Jurkat, Clone E6-1 (cell line): ENCODE measurements around a stretch of chr3.

GRCh38 chr3:37221181-37221803 lies 21.8 kb upstream of the GOLGA4 start:
- RRBS, result no CpG with 5 or more reads among the region's 3 CpGs

DNA sequence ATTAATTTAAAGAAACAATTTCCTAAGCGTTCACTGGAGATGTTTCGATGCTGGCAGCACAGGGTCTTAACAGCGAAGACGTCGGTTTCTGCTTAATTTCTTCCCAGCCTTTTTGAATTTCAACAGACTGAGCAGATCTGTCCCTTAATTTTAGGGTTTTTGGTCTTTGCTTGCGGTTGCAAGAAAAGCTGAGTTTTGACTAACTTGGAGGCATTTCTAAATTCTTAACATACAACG lies 1.3 kb downstream of the GOLGA4 start:
- RRBS, result no CpG with 5 or more reads among the region's 7 CpGs

DNA sequence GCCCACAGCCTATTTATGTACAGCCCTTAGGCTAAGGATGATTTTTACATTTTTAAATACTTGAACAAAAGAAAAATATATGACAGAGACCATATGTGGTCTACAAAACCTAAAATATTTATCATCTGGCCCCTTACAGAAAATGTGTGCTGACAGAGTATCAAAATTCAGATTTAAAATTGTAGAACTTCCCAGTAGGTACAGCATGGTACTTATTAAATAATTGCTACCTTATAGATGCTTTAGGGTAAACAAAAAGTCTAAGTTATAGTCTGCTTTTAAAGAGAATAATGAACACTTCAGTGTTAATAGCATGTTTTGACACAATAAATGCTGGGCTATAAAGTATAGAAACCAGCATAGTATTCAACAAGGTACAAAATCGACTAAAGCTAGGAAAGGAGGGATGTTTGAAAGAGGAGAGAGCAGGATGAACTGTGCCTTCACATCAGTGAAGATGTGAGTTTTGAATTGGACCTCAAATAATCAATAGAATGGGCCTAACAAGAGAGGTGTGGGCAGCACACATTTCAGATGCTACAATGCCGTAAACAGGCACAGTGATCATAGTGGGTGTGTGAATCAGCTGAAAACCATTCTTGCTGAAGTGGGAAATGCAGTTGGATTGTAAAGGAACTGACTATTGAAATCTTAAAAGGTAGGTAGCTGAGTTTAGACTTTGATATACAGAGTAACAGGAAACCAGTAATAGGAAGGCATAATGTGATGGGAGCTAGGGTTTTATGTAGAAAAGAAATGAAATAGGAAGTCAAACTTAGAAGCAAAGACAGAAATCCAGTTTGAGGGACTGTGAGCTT lies 59.7 kb downstream of the GOLGA4 start:
- RRBS, result no CpG with 5 or more reads among the region's 2 CpGs

DNA sequence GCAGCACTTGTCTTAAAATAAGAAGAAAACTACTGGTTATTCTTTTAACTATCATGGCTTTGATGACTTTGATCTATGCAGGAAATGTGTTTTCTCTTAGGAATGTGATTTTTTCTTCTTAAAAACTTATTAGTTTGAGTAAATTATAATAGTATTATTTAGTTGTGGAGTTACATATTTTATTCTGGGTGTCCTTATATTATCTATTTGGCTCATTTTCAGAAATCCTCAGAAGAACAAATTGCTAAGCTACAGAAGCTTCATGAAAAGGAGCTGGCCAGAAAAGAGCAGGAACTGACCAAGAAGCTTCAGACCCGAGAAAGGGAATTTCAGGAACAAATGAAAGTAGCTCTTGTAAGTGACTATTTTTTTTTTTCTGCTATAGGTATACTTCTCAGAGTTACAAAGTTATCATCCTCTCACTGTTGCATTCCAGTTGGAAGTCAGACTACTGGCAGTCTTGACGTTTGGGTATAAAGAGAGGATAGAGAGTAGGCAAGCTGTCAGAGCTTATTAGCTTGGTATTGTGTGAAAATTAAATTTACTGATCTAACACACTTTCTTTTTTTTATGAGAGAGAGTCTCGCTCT lies 75.9 kb downstream of the GOLGA4 start:
- RRBS, result no CpG with 5 or more reads among the region's 3 CpGs

- RRBS, result no CpG with 5 or more reads among the region's 15 CpGs
Measured at GRCh38 chr3:37455948-37456834, 4.2 kb downstream of the ITGA9 start.

GRCh38 chr3:37458366-37458936 lies 6.5 kb downstream of the ITGA9 start:
- RRBS, result no CpG with 5 or more reads among the region's 6 CpGs

GRCh38 chr3:37556638-37557109 lies 104.7 kb downstream of the ITGA9 start:
- RRBS, result no CpG with 5 or more reads among the region's 9 CpGs

DNA sequence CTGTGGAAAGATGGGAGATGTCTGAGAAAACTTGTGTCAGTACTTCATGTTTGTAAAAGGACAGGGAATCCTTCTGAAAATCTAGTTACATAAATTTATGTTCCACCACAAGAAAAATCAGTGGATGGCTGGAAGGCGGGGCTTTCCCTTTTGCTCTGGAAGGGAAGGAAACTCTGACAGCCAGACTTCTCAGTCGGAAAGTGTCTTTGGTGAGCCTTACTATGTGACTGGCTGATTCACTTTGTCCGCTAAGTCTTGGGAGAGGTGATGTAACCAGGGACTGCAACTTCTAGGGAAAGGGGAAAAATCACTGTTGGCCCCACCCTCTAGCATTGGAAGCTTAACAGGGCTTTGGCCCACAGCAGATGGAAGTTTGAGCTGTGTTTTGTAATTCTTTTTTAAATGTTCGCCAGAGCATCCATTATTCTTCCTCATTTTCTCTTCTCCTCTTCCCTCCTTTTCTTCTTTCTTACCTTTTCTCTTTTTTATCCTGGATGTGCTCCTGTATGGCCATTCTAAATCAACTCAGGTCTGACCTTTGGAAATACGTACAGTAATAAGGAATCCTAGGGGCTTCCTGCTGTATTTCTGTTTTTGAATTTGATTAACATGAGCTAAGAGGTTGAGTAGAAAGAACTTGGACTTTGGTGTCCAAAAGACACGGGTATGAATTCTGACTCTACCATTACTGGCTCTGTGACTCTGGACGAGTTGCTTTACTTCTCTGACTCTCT lies 128.4 kb downstream of the ITGA9 start:
- RRBS, result no CpG with 5 or more reads among the region's 7 CpGs

DNA sequence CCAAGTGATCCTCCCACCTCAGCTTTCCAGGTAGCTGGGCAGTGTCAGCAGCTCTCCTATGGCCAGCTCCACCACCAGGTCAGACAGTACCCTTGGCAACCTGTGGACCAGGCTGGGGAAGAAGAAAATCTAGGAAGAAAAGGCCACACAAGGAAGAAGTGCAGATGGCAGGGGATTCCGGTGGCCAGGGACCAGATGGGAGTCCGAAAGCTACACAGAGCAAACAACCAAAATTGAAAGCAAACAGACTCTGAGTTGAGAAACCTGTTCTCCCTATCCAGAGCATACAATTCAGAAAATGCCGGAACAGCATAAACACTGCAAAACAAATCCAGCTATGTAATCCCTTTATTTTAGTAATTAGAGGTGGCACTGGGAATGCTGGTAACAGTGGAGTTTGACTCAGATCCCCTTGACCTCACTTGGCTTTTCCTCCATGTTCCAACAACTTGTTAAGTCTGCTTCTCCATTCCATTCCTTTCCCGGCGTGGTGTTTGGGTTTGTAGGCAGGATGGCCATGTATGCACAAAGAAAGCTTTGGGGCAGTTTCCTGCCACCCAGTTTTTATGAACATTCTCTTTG lies 143.4 kb downstream of the ITGA9 start:
- RRBS, result no CpG with 5 or more reads among the region's 5 CpGs

DNA sequence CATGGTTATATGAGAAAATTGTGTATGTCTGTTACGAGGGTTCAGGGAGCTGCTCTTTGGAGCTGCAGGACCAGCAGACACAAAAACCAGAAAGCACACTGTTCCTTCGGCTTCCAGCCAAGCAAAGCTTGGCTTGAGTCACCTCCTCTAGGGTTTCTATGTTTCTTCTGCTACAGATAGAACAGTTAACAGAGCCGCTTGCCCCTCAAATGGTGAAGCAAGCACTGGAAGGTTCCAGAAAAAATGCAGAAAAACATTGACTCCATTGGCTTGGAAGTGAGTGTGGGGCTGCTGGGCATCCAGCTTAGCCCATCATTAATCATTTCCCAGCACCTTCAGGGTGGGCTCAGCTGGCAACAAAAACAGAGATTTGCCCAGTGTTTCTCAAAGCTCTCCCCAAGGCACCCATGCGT lies 49.1 kb upstream of the CTDSPL start:
- RRBS, result no CpG with 5 or more reads among the region's 4 CpGs

DNA sequence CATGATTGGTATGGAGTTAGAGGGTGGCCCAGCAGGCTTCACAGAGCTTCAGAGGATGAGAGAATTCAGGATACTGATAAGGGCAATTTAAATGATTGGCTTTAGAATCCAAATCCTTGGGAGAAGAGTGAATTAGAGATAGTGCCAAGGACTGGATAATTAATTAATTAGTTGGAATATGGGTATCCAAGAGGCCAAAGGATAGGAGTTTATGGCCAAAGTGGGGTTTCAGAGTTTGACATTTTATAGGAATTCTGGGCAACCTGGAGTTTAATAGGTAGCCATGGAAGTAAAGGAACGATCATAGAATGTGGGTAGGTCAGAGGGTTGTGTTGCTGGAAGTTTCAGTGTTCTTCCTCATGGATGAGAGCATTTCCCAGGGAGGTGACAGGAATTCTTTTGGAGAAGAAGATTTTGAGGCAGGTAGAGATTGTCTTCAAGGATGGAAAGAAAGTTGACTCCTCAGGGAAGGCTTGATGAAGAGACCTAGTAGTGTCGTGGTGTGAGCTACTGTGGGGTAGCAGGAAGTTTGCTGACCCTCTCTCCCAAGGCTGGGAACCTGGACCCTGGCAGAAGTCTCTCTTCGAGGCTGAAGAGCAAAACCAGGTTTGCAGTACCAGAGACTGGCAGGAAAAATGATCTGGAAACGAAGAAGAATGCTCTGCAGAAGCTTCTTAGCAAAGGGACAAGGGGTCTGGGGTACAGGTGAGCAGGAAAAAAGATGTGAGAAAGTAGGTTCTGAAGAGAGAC lies 23.5 kb downstream of the CTDSPL start:
- RRBS, result no CpG with 5 or more reads among the region's 4 CpGs

DNA sequence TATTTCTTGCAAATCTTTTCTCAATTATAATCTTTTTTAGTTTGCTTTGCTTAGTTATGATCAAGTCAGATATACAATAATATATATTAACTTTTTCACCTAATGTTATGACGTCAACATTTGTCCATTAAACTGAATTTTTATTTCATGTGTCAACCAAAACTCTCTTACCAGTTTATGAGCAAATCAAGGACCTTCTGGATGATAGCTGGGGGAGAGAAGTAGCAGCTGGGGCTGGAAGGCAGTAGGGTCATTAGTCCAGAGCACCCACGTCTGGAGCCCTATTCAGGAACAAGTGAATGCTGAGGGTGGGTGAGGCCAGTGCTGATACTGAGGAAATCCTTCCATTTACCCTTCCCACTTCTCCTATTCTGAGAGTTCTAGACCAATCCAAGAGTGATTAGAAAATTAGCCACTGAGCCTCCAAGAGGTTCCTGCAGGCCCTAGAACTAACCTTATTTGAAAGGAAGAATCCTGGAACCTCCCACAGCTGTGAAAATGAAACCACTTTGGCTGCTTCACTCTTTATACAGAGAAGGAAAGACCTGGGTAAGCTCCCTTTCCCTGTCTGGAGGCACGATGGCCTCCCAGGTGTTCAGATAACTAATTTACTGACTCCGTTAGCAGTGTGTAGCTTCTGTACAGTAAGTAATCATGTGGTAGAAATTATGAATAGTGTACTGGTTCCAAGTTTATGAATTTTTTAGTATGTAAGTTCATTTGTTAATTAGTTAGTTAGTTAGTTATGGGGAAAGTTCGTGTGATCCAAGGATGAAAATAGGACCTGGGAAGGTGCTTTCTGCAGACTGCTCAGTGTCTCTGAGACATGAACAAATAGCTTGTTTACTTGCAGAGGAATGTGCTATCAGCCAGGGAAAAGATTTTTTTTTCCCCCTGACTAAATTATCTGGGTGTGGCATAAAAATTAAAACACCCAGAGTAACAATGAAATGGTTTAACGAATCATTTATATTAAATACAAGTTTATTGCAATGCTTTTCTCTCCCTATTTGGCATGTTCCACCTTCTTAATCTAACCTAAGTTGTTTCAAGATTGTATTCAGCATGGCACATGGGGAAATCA lies 46.0 kb upstream of the VILL start:
- RRBS, result no CpG with 5 or more reads among the region's 6 CpGs

- RRBS, result no CpG with 5 or more reads among the region's 6 CpGs
Measured at GRCh38 chr3:37985603-37986004, 5.0 kb upstream of the VILL start.

- RRBS, result no CpG with 5 or more reads among the region's 11 CpGs
Measured at GRCh38 chr3:37990974-37991866, 634 bp downstream of the VILL start.

DNA sequence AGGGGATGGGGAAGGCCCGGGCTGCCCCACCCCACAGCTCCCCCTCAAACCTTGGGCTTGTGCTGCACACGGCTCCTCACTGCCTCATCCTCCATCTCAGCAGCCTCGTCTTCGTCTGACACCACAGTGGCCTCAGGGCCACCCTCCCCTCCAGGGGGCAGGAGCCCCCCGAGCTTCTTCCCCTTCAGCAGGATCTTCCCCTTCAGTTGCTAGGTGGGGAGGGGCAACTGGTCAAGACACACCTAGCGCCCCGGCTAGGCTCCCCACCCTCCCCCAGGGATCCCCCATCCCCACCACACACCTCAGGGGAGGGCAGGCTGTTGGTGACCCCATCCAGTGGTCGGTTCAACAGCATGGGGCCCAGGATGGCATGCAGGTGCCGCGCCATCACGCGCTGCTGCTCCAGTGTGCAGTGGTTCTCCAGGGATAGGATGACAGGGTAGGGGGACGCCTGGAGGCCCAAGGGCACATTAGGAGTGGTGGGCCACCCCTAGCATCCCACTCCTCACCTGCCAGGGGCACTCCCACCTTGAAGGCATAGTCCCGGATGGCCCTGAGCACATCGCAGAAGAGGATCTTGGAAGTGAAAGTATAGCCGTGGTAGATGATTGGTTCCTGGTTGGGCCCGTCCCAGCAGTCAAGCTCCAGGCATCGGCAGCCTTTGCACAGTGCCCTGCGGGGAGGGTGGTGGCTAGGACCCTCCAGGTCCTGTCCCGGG lies 19.2 kb downstream of the VILL start:
- RRBS, result 92% methylated on average over 1 of the region's 20 CpGs

- RRBS, result no CpG with 5 or more reads among the region's 6 CpGs
Measured at GRCh38 chr3:38038273-38039021, 561 bp upstream of the DLEC1 start.

- RRBS, result no CpG with 5 or more reads among the region's 4 CpGs
Measured at GRCh38 chr3:38040500-38040866, 1.5 kb downstream of the DLEC1 start.

DNA sequence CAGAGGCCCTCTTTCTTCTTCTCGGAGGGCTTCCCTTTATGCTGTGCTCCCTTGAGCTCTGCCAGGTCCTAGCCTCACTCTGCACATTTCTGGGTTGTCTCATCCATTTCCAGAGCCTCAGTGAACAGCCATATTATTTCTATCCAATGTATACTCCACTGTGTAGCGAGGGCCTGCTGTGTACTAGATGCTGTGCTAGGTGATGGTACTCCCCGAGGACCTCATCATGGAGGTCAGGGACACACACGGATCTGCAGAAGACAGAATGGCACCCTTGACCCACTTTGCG lies 18.3 kb downstream of the ACAA1 start:
- RRBS, result no CpG with 5 or more reads among the region's 5 CpGs

DNA sequence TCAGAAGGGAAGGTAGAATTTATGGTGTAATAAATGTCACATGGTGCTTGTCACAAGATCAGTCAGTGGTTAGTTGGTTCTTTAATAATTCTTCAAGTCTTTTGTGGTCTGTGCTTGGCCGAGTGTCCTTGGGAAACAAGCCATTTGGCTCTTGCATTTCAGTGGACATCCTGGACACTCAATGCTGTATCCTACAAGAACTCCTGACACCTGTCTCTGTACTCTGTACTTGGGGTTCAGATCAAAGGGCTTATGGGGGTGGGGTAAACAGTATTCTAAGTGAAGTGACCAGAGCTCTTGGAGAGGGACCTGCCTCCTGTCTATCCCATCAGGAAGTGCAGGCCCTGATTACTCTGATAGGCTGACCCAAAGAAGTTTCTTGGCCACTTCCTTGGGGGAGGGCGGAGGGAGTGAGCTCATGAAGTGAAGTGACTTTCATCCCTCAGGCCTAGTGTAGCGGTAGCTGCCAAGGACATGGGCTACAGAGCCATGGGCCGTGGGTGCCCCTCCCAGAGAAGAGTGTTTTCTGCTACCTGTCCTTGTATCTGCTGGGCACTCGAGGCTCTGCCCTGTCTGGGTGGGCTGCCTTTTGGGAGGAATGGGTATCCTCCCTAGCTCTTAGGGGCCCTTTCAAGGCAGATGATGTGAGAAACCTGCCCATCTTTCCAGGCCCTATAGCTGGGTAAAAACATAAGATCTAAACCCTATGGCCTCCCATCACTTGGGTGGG lies 3.9 kb downstream of the ACVR2B start:
- RRBS, result no CpG with 5 or more reads among the region's 5 CpGs